Metastatic Breast Carcinoma in the Brain (tissue), 10 donors: ENCODE results near the gene ASPM.

DNA sequence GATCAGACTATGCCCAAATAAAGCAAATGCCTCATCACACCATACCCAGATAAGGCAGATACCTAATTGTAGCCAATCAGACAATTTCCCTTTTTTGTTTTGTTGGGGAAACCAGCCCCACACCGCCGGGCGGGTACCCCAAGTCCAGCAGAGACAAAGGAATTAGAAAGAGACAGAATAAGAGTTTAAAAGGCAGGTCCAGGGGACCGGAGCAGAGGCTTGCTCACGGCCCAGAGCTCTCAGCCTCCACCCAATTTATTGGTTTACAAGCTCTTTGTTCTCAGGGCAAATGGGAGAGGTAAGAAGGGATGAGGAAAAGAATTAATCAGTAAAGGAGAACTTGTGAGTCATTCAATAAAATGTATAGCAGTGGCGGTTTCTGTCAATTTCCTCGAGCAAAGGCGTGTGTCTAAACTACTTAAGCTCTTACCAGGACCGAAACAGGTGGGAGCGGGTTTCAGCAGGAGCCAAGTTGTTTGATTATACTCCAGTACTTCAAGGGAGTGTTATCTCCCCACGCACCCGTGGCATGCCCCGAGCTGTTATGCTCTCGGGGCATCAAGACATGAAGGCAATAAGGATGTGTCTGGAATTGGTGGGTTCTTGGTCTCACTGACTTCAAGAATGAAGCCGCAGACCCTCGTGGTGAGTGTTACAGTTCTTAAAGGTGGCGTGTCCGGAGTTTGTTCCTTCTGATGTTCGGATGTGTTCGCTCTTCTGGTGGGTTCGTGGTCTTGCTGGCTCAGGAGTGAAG, 886.7 kb downstream of the KCNT2 start:
- PRO-cap, 10 experiments = no peak in any of the 10 experiments

GRCh38 chr1:195722144-195722502, 886.1 kb downstream of the KCNT2 start:
- PRO-cap, 10 experiments = peak in 1 of 10 experiments; most common minus-strand start chr1:195722379 (in 1)

- PRO-cap, 10 experiments = no peak in any of the 10 experiments
These were observed 7.7 kb downstream of the CFH start for GRCh38 chr1:196659558-196659842.

- PRO-cap, 10 experiments = no peak in any of the 10 experiments
These were observed 33.9 kb downstream of the CFH start for GRCh38 chr1:196685610-196686316.

GRCh38 chr1:197145780-197146766, at the start of gene ASPM:
TSS of gene ASPM (minus strand) at chr1:197146669.
- PRO-cap, 10 experiments = peak in 7 of 10 experiments; most common plus-strand start chr1:197146222 (in 1); most common minus-strand start chr1:197146694 (in 6)

- PRO-cap, 10 experiments = no peak in any of the 10 experiments
These were observed 175.2 kb downstream of the DENND1B start for GRCh38 chr1:197599916-197600740.

DNA sequence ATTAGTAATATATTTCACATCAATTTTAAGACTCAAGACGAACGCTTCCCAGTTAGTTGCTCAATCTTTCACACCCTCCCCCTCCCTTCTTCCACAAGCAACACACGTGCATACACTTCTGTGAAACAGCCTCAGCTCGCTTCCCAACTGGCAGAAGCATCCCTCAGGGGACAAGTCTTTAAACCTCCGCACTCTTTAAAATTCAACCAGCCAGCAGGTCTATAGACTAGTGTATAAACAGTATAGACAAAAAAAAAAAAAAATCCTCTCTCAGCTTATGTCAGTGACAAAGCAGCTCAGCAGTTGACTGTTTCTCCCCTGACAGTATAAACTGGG, 99.5 kb downstream of the DENND1B start:
- PRO-cap, 10 experiments = no peak in any of the 10 experiments

DNA sequence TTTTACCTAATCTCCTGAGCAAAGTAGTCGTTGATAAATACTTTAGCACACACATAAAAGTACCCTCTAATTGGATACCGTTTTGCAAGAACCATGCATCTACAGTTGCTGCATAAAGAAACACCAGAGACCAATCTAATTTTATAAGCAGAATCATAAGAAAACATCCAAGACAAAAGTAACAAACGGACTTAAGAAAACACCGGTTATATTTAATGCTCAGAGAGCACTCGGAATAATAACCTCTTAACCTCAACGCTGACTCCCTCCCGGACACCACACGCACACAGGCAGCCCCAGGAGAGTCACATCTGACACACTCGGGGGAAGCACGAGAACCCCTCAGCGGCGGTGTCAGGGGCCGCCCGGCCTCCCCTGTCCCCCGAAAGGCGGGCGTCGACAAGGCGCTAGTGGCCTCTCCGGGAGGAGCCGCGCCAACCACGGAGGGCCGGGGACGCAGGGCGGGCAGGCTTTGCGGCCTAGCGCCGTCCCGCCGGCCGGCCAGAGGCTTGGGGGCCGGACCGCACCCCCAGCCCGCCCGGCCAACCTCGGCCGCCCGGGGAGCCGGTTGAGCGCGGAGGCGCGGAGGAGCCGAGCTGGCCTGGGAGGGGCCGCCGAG, 690 bp downstream of the DENND1B start:
- PRO-cap, 10 experiments = peak in 10 of 10 experiments; most common plus-strand start position 308 of the sequence (in 2); most common minus-strand start position 563 of the sequence (in 7)

DNA sequence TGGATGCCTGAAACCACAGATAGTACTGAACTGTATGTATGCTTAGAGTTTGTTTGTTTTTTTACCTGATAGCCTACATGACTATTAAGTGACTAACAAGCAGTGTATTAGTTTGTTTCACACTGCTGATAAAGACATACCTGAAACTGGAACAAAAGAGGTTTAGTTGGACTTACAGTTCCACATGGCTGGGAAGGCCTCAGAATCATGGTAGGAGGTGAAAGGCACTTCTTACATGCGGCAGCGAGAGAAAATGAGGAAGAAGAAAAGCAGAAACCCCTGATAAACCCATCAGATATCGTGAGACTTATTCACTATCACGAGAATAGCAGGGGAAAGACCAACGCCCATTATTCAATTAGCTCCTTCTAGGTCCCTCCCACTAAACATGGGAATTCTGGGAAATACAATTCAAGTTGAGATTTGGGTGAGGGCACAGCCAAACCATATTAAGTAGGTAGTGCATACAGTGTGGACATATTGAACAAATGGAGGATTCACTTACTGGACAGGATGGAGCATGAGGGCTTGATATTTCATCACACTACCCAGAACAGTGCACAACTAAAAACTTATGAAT, 78.4 kb downstream of the LHX9 start:
- PRO-cap, 10 experiments = no peak in any of the 10 experiments

DNA sequence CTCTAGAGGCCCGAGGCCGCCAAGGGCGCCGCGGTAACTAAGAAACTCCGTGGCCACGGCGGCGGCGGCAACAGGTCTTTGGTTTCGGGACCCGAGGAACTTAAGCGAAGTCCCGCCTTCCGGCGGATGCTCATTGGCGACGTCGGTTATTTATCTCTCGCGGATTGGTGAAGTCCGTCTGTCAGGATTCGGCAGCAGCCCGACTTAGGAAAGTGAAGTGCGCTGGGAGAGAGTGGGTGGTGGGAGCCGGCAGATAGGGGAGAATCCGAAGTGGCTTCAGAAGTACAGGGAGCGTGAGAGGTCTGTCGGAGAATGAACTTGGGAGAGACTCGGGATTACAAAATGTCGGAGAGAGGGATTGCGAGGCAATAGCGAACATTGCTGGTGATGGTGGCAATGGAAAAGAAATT, 718 bp downstream of the NEK7 start:
- PRO-cap, 10 experiments = peak in 10 of 10 experiments; most common plus-strand start position 229 of the sequence (in 4); most common minus-strand start position 102 of the sequence (in 10)

GRCh38 chr1:198191769-198192408, 35.1 kb downstream of the NEK7 start:
- PRO-cap, 10 experiments = no peak in any of the 10 experiments

DNA sequence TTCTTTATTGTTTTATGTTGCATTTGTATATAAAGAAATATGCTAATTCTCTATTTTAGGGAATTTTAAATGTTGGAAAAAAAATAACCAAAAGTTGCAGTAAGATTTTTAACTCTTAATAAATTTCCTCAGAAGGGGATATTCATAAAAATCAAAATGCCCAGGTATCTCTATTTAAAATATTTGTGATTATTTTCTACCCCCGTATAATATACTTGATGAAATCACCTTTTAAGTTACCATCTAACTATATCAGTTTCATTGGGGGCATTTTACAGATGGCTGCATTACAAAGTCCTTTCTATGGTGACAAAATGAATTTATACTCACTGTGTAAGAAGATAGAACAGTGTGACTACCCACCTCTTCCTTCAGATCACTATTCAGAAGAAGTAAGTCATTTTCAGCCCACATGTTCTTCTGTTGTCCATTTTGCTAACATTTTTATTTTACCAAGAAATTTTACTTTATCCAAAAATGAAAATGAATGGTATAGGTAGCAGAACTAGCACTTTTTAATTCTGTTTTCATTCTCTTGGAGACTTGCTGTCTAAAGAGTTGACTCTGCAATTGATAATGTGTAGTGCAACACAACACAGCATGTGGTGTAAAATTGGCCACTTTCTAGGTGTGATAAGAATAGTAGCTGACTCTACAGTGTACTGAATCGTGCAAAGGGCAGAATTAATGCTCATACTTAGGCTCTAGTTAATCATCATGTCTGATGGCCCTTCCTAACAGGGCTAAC, 140.2 kb downstream of the NEK7 start:
- PRO-cap, 10 experiments = no peak in any of the 10 experiments

- PRO-cap, 10 experiments = peak in 1 of 10 experiments; most common plus-strand start chr1:198315739 (in 1); most common minus-strand start chr1:198315616 (in 1)
These were observed 158.7 kb downstream of the NEK7 start for GRCh38 chr1:198315078-198316270.

DNA sequence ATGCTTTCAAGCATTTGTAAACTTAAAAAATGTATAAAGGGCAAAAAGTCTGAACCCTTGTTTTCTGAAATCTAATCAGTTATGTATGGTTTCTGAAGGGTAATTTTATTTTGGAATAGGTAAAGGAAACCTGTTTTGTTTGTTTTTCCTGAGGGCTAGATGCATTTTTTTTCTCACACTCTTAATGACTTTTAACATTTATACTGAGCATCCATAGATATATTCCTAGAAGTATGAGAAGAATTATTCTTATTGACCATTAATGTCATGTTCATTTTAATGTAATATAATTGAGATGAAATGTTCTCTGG, 164.3 kb downstream of the NEK7 start:
- PRO-cap, 10 experiments = no peak in any of the 10 experiments

DNA sequence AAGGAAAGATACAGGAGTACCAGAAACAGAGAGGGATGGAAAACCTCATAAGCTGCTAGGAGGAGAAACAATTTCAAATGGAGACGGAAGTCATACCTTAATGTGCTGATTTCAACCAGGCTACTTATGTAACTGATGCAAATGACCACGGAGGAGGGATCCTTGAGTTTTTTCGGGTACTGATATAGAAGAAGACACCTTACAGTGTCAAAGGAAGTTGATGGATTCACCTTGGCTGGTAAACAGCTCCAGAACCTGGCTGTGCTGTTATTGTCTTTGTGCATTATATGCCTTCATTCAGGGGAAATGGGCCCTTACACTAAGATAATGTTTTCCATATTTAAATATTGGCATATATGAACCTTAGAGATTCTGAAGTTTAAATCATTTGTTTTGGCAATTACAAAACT, 19.0 kb upstream of the PTPRC start:
- PRO-cap, 10 experiments = no peak in any of the 10 experiments

DNA sequence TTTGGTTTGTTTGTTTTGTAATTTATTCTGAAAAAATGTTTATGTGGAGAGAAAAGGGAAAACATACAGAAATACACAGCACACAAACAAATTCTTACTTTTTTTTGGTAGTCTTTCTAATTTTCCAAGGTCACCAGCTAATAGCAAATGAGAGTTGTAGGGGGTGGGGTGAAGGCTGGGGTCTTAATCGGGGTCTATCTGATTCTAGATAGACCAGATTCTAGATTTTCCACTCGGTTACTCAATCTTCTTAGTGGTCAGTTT, 9.3 kb downstream of the PTPRC start:
- PRO-cap, 10 experiments = no peak in any of the 10 experiments

DNA sequence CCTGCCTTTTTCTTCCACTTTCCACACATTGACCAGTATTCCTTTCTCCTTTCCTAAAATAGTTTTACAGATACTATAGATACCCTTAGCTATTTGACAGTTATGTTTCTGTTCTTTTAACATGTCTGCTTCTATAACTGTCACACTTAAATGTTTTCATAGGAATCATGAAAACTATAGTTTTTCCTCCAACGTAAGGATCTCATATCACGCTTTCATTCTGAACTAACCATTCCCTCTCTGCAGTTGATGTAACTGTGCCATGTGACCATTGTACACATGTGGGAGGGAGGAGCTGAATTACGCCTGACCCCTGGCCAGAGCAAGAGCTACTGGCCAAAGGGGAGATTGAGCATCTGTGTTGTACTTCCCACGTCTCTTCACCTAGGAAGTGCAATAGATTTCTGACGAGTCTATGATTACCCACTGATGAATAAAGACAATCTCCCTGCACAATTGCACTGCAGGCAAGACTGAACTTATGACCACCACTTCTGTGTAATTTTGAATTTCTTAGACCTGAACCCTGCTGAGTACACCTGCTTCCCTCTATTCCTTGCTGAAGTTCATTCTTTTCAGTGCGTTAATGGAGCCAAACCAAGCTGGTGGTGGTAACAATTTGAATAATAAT, 24.0 kb downstream of the PTPRC start:
- PRO-cap, 10 experiments = no peak in any of the 10 experiments

- PRO-cap, 10 experiments = peak in 1 of 10 experiments; most common plus-strand start chr1:198929274 (in 1)
These were observed 290.3 kb downstream of the PTPRC start for GRCh38 chr1:198929206-198929465.

- PRO-cap, 10 experiments = peak in 1 of 10 experiments; most common plus-strand start chr1:198932963 (in 1); most common minus-strand start chr1:198932884 (in 1)
These were observed 293.9 kb downstream of the PTPRC start for GRCh38 chr1:198932592-198933230.

DNA sequence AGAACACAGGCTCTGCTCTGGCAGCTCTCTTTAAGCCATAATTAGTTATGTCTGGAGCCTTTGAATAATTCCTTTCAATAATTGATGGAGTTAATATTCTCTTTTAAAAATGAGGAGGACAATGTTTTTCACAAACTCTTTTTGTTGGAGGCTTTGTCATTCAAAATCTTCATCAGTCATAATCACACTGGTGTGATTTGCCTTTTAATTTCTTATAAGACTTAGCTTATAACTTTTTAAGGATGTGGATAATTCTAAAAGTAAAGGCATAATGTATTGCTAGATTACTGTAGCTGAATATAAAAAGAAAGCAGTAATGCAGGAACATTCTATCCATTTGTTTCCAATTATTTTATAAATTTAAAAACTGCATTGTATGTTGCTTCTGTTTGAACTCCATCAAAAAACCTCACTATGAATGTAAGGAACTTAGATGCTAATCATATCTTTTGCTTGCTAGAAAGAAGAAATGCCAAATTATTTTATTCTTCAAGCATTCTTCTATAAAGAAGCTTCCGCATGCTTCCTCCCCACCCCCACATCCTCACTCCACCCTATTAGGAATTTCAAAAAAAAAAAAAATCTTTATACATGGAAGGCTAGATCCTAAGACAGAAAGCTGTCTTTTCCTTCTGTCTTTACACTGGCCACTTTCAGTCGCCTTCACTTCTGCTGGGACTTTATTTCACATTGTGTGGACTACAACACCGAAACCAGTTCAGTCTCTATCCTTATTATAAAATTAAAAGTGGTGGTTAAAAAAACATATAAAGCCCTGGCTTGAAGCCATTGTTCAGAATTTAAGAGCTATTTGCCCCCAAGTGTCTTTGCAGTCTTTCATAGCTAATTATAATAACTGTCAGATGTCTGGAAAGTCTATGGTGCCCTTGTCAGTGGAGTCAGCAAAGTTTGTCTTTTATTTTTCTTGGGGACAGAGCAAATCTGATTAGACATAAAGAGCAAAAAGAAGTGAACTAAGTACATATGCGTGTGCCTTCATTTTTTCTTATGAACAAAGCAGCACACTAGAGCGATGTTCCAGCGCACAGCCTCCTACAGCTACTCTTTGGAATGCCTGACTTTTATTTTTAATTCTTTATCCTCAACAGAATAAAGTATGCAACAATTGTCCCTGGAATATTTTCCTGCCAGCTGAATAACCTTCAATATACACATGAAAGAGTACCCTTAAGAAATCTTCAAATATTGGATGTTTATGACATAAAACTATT, 297.5 kb downstream of the PTPRC start:
- PRO-cap, 10 experiments = peak in 5 of 10 experiments; most common plus-strand start position 588 of the sequence (in 4); most common minus-strand start position 401 of the sequence (in 2)